SJCRH30 (cell line): ENCODE results near the genes ZNF160 and NDUFA3.

- RAMPAGE, long total RNA: no peak
These were observed at the start of gene ZNF160 for GRCh38 chr19:53103232-53104158. Gene ZNF160, minus strand, starts transcription at chr19:53103422.

- RAMPAGE, long total RNA: no peak
These were observed 9.3 kb downstream of the ZNF415 start for GRCh38 chr19:53123483-53123781.

DNA sequence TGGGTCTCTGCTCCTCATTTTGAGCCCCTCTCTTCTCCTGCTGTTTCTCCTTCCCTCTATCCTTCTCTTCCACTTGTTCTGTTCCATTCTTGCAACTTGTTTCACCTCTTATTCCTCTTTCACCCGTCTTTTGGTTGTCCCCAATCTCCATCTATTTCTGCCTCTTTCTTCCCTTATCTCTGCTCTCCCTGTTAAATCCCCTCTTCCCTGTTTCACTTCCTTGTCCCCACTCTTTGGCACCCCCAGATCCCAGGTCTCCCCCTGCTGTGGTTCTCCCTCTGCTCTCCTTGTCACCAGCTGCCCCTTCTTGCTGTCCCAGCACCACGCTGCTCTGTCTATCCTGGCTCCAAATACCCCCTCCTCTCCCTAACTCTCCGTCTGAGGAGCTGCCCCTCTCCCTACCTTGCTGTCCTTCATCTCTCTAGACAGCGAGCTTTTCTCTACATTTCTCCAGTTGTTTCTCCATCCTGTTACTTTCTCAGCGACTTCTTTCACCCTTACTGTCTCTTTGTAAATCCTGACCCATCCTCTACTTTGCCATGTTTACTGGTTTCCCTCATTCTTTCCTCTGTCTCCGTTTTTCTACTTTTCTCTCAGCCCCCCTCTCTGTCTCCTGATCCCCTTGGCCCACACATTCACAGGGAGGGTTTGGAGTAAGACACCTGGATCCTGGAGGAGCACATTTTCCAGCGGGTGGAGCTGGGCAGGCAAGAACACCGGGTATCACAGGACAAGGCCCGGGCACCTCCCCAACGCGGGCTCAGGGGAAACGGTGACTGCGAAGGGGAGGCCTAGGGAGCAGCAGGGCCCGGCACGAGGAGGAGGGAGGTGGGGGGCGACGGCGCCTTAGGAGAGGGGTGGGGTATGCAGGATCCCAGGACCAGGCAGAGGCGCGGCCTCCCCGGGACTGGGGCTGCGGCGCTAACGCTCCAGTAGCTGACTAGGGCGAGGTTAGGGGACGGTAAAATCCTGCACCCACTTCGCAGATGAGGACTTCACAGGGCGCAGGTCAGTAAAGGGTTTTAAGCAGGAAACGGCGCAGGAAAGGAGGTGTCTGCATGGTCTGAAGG lies 784 bp downstream of the ZNF665 start:
- RAMPAGE, long total RNA: no peak

DNA sequence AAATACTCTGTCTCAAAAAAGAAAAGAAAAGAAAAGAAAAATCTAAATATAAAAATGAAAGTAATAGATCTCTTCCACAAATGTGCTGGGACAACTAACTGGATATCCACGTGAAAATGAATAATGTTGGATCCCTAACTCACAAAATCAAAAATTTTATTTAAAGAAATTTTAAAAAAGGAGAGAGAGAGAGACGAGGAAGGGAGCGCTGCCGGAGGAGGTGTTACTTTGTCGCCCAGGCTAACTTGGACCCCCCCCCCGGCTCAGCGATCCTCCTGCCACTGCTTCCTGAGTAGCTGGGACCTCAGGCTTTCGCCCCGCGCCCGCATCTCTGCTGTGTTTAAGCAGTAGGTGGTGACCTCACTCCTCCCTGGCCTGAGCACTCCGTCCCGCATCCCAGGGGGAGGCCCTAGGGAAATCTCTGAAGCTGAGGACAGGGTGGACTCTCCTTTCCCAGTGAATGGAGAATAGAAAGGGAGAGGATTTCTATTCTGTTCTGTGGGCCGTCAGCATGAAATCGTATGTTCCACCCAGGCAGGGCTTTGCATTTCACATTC lies 547 bp upstream of the ZNF845 start:
- RAMPAGE, long total RNA: no peak

- RAMPAGE, long total RNA: no peak
These were observed 8.8 kb upstream of the ZNF761 start for GRCh38 chr19:53422972-53423409.

DNA sequence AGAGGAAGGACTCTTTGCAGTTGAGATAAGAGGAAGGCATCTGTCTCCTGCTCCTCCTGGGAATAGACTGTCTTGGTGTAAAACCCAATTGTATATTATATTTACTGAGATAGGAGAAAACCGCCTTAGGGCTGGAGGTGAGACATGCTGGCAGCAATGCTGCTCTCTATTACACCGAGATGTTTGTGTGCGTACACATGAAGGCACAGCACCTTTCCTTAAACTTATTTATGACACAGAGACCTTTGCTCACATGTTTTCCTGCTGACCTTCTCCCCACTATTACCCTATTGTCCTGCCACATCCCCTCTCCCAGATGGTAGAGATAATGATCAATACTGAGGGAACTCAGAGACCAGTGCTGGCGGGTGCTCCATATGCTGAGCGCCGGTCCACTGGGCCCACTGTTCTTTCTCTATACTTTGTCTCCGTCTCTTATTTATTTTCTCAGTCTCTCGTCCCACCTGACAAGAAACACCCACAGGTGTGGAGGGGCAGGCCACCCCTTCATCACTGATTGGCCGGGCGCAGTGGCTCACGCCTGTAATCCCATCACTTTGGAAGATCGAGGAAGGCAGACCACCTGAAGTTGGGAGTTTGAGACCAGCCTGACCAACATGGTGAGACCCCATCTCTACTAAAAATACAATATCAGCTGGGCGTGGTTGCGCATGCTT lies 30.7 kb downstream of the ZNF813 start:
- RAMPAGE, long total RNA: no peak

GRCh38 chr19:53503280-53504398 lies 34.3 kb upstream of the ZNF331 start:
- RAMPAGE, long total RNA: no peak

DNA sequence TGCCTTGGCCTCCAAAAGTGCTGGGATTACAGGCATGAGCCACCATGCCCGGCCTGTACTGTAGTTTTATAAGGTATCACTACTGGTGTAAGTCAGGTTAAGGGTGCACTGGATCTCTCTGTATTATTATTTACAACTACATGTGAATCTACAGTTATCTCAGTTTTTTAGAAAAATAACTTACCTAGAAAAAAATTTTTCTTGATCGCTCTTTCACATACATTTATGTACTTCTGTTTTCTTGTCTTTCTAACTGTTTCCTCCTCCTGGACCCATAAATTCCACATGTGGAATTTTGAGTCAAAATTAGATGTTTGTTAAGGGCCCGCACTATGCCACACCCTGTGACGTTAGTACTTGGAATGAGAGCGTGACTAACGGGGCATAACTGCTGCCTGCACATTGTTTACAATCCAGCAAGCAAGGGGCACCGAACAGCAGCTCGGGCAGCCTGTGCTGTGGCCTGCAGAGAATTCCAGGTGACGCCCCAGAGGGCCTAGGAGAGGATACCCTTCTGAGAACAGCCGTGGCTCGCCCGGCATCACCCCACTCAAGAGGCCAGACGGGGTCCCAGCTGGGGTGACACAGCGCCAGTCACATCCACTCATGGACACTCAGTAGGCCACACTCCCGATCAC lies 7.1 kb downstream of the ZNF331 start:
- RAMPAGE, long total RNA: no peak

DNA sequence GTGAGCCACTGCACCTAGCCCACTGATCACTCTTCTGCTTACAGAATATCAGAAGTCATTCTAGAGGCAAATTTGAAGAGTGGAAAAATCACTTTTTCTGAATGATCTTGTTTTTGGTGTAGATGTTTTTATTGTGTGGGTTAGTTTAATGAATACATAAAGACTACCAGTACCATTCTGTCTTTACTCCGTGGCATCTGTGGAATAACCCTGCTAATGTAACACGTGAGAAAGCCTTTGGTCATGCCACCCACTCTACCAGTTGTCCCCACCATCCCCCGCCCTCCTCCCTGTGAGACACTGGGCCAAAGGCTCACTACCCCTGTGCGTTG lies 41.1 kb downstream of the ZNF331 start:
- RAMPAGE, long total RNA: no peak

DNA sequence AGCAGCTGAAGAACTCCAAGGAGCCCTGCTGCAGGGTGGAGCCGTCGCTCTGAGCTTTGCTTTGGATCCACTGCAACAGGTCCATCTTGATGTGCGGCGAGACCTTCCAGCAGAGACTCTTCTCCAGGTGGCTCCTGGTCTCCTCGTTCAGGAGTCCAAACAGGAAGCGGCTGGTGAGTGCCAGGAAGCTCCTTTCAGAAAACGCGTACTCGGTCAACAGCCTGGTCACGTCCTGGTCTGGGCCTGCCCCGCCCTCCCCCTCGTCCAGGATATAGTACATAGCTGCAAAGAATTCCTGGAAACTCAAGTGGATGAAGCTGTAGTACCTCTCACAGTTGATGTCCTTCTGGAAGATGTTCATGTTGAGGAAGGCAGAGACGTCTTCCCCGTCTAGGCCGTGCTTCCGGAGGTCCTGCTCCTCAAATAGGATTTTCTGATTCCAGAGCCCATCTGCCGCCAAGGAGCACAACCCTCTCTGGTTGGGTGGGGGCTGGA lies 14.3 kb downstream of the NLRP12 start:
- RAMPAGE, long total RNA: no peak

GRCh38 chr19:53851581-53852326 lies 15.9 kb upstream of the MYADM start:
- RAMPAGE, long total RNA: no peak

DNA sequence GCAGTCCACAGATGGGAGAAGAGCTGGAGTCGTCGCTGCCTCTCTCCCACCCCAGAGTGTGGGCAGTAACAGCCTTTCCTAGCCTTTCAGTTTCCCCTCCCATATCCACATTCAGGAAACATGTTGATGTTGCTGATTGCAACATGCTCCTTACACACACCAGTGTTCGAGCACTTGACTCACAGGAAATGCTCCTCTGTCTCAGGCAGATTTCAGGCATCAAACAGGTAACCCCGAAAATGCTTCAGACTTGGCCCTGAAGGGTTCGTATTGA lies 152 bp upstream of the TARM1 start:
- RAMPAGE, long total RNA: no peak

- RAMPAGE, long total RNA: start-site peak on the plus strand at chr19:54102824-54102875, 6,319 and 1,681 reads in 2 replicates
These were observed at the start of gene NDUFA3 for GRCh38 chr19:54102322-54102963. Gene NDUFA3, plus strand, starts transcription at chr19:54102855.

GRCh38 chr19:54162159-54163268 lies 3.0 kb upstream of the LENG1 start:
- RAMPAGE, long total RNA: no peak

- RAMPAGE, long total RNA: no peak
These were observed 434 bp downstream of the LILRB2 start for GRCh38 chr19:54280396-54280955.

DNA sequence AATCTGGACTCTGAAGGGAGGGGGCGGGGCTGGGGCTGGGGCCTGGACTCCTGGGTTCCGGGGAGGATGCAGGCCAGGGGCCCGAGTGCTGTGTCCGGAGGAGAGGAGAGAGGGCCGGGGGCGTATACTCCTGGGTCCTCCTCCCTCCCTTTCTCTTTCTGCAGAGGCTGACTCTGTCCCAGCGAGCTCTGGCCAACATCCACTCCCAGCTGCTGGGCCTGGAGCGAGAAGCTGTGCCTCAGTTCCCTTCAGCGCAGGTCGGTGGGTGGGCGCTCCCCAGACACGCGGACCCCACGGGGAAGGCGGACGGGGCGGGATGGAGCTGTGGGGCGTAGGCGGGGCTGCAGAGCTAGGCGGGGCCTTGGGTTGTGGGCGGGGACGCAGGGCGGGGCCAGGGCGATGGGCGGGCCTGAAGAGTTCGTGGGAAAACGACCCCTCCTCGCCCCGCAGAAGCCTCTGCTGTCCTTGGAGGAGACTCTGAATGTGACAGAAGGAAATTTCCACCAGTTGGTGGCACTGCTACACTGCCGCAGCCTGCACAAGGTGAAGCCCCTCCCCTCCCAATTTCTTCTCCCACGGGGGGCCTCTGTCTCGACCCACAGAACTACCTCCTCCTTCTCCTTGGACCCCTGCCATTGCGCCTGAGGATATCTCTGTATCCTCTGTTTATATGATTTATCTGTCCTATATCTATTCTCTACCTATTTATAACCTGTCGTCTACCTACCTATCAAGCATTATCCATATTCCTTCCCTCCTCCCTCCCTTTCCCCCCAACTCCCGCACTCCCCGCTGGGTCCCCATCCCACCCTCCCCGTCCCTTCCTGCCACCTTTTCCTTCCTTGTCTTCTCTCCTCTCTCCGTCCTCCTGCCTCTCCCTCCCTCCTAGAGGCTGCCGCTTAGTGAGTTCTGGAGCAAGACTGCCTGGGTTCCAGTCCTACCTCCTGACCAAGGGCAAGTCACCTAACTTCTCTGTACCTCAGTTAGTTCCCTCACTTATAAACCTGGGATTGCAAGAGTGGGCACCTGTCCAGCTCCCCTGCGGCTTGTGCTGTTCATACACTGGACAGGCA lies 15.7 kb downstream of the TTYH1 start:
- RAMPAGE, long total RNA: no peak

DNA sequence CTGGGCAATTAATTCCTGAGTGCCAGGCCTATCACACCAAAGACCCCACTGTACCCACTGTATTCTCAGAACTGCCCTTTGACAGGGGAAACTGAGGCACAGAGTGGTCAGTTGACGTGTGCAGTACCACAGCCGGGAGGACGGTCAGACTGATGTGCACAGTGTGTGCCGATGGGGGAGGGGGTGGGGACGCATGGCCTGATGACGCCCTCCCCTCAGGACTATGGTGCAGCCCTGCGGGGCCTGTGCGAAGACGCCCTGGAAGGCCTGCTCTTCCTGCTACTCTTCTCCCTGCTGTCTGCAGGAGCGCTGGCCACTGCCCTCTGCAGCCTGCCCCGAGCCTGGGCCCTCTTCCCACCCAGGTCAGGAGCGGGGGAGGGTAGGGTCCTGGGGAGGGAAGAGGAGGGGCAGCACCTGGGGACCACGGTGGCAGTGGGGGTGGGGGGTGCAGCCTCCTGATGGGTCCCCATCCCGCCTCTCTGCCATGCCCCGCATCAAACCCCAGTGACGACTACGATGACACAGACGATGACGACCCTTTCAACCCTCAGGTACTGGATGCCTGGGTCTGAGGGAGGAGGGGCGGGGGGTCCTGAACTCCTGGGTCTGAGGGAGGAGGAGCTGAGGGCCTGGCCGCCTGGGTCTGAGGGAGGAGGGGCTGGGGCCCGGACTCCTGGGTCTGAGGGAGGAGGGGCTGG lies 13.5 kb upstream of the LENG8 start:
- RAMPAGE, long total RNA: no peak

DNA sequence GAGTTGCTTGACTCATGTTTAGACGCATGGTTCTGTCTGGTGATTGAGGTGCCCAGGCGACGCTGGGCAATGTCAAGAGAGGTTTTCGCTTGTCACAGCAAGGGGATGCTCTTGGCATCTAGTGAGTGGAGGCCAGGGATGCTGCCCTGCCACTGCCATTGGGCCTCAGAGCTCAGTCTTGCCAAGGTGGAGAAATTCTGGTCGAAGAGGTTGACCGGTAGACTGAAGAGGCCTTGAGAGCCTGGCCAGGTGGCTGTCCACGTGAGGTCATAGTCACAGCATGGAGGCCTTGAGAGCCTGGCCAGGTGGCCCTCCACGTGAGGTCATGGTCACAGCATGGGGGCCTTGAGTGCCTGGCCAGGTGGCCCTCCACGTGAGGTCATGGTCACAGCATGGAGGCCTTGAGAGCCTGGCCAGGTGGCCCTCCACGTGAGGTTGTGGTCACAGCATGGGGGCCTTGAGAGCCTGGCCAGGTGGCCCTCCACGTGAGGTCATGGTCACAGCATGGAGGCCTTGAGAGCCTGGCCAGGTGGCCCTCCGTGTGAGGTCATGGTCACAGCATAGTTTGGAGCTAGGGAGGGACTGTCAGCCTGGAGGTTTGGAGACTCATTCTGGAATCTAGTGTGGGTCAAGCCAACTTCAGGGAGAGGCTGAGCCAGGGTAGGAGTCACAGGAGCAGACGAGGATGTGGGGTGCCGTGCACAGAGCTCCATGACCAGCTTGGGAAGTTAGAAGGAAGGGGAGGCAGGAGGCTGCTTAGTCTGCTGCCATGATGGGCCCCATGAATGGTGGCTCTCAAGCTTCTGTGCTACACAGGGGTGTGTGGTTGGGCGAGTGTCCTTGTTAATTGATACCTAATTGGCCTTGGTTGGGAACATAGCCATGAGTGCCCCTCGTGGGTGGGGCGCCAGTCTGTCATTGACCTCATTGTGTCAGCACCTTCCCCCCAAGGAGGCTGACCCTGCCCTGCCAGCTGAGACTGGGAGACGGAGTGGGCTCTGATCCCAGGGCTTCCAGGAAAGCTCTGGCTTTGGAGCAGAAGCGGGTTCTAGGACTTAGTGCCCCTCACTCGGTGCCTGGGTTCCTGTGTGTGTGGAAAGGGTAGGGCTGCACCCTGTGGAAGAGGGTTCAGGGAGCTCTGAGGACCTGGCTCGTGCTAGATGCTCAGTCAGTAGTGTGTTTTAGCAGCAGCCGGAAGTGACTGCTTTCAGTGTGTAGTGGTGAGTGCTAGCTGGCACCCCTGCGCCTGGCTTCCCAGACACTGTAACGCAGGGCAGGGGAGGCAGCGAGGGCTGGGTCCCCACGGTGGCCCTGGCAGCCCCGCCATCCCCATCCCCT lies 4.0 kb downstream of the LENG9 start:
- RAMPAGE, long total RNA: no peak

GRCh38 chr19:54471426-54471825 lies 1.7 kb downstream of the CDC42EP5 start:
- RAMPAGE, long total RNA: no peak

DNA sequence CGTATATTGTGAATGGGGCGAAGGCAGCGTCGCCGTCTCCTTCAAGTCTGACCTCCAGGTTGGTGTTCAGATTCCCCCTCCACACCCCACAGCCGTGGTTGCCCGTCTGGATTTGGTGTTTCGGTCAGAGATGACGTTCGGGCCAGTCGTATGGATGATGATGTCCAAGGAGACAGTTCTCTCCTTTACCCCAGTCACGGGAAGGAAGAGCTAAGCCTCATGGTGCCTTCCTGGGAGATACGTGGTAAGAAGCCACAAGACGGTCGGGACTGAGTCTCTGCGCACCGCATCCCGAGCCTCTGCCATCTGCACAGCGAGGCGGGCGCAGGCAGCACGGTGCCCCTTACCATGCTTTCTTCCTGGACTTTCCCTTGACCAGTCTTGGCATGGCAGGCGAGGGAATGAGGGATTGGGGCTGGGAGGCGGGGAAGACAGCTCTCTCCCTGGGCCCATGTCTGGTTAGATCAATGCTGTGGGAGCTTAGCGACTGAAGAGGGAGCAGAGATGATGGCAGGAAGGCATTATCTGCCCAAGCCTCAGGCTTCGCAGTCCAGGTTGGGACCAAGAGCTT lies 10.1 kb upstream of the LAIR2 start:
- RAMPAGE, long total RNA: no peak